Foreskin fibroblast (primary cell): ENCODE measurements around the genes DNAH1, SEMA3G, NISCH, STAB1 and MUSTN1.

DNA sequence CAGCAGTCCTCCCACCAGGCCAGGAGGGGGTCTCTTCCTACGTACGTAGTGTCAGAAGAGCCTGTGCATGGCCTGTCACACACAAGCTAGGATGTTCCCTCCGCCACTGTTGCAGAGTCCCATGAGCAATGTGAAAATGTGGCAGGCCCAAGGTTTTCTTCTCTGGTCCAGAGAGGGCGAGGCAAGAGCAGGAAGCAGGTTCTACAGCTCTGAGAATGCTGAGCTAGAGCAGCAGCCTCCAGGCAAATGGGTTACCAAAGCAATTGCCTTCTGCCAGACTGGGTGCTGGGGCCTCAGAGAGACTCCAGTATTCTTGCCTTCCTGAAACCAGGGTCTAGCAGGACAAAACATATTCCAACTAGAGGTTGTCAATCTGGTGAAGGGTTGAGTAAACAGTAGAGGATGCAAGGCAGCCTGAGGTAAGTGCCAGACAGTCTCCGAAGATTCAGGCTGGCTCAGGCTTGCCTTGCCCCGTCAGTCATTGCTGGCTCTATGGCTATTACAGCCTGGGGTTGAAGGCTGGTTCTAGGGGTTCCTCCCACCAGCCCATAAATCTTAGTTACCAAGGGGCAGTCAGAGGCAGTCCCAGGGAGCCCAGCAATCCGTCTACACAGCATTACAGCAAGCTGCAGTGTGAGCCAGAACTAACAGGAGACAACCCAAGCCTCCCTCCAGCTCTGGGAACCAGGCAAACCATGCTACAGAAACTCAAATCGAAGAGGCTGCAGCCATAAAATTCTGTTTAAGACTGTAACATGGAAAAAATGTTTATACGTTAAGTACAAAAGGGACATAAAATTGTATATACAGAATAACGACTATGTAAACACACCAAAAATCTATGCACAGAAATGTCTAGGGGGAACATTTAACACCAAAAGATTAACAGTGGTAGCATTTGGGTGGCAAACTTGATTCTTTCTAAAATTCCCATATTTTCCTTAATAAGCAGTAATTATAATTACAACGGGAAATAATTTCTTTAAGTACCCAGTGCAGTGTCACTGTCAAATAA, 8.4 kb downstream of the PPM1M start:
- RRBS, result no CpG with 5 or more reads among the region's 11 CpGs

DNA sequence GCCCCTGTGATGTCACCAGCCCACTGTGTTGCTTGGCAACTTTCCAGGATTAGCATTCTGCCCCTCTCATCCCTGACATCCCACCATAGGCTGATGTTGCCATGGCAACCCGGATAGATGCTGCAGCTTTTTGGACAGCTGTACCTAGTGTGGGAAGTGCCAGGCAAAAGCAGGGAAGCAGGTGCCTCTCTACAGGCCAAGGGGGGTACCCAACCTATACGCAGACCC, at the start of gene DNAH1:
DNAH1 (plus strand) TSS at position 201 of the 228 bp plus-strand sequence.
- RRBS, result no CpG with 5 or more reads among the region's 2 CpGs

DNA sequence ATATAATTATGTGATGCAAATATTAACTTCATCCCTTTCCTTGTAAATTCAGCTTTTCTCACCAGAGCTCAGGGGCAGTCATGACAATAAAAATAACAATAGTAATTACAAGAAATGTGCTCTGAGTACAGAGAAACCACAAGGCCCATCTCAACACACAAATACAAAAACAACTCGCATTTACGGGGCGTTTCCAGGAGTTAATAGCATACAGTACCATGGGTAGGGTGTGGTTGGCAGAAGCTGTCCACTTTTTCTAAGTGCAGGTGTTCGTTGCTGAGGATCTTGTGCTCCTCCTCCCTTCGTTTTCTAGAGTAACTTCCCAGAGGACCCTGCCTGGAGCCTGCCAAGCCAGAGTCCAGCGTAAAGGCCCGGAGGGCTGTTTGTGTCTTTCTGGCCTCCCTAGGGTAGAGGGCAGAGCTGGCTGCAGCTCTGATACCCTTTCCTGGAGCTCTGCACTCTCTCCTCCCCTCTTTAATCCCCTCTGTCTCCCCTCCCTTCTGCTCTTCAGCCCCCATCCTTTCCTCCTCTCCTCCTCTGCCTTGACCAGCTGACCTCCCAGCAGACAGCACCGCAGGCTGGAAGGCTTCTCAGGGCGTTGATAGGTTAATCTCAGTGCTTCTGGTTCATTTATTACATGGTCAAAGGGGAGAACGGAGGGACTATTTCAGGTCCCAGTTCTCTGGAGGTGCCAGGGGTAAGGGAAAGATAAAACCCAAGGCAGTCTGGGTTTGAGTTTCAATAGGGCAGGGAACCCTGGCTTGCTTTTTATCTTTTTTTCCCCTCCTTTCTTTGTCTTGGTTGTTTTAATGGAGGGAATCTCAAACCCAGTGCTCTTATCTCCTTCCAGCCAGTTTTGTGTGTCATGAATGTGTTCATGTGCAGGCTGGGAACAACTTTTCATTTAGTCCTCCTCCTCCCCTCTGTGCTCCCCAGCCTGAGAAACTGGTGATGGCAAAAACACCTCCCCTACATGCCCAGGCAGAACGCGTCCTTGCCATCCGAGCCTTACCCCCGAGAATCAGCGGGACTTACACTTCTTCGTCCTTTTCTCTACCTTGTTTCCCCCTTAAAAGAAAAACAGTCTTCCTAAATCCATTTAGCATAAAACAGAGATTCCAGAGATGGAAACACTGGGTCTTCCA, 11.2 kb downstream of the SEMA3G start:
- RRBS, result no CpG with 5 or more reads among the region's 16 CpGs

DNA sequence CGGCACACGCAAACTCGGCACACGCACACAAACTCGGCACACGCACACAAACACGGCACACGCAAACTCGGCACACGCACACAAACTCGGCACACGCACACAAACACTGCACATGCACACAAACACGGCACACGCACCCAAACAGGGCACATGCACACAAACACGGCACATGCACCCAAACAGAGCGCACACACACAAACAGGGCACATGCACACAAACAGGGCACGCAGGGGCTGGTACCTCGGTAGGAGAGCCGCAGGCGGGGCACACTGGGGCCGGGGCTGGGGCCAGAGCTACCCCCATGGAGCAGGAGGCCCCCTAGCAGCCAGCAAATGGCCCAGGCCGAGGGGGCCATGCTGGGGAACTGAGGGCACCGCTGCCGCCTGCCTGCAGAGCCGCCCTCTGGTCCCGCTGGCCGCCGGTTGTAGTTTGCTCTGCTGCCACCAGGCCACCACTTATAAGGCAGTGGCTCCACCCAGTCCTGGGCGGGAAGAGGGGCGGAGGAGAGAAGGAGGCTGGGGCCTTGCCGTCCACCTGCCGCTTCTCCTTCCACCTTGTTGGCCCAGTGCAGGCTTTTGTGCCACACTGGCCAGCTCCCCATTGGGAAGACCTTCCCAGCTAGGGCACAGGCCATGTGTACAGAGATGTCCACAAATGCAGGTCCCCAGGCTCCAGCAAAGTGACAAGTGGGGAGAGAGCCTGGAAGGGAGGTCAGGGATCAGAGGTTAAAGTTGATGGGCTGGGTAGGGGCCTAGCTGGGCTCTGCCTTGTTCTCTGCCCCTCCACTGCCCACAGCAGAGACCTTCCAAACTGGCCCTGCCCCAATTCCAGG, at the start of gene SEMA3G:
SEMA3G (minus strand) TSS at position 431 of the 832 bp plus-strand sequence.
- RRBS, result no CpG with 5 or more reads among the region's 32 CpGs

GRCh38 chr3:52455268-52456054, at the start of gene NISCH:
TSS of gene NISCH (plus strand) at chr3:52455604.
- RRBS, result under 1% methylated on average over 35 of the region's 82 CpGs

DNA sequence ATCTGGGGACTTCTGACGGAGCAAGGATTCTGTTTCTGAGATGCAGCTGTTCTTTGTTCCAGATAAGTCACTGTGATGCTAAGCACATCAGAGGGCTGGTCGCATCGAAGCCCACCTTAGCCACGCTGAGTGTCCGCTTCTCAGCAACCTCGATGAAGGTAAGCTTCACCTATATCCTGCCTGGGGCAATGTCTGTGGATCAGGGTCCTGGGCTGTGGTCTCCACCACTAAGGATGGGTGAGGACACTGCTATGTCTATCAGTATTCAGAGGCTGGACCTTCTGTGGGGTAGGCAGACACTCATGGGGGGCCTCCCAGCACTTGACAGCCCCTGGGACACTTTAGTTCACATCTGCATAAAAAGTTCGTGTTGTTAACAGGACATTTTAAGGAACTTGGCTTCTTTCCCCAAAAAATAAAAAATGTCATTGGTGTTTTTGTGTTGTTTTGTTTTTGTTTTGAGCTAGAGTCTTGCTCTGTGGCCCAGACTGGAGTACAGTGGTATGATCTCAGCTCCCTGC, 18.3 kb downstream of the NISCH start:
- RRBS, result no CpG with 5 or more reads among the region's 7 CpGs

DNA sequence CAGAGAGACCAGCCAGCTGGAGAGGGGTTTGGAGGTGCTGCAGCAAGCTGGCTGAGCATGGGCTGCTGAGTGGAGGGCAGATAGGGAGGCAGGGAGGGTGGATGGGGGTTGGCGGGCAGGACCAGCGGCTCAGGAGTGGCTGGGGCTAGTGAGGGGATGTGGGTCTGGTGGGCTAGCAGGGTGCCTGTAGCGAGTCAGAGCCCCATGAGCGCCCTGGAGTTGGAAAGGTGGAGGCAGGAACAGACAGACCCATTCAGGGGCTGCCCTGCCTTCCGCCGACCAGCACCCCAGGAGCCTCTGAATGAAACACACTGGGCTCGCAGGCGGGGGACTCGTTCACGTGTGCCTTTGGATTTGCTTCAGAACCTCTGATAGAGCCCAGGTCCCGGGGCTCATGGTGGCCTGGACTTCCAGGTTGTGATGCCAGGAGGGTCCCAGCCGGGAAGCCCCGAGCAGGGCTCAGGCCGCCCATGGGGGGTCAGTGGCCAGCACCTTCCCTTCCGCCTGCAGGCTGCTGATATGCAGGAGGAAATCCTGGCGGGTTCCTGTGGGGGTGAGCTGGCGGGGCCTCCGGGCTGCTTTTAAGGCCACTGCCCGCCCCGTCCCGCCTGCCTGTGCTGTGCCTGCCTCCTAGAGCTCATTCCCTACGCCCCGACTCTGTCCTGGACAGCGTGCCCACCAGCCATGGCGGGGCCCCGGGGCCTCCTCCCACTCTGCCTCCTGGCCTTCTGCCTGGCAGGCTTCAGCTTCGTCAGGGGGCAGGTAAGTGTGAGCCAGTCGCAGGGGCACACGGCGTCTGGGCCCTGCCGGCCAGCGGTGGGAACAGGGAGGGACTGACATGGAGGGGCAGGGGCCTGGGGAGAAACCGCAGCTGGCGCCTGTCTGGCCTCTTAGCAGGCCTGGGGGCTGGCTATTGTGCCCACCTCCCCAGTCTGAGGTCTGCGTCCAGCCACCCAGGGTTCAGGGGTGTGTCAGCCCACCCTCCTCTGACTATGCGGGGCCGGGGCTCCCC, at the start of gene STAB1:
STAB1 (plus strand) TSS at position 609 of the 1,012 bp plus-strand sequence.
- RRBS, result 65% methylated on average over 9 of the region's 37 CpGs

- RRBS, result no CpG with 5 or more reads among the region's 19 CpGs
Measured at GRCh38 chr3:52503838-52504318, 8.7 kb downstream of the STAB1 start.

DNA sequence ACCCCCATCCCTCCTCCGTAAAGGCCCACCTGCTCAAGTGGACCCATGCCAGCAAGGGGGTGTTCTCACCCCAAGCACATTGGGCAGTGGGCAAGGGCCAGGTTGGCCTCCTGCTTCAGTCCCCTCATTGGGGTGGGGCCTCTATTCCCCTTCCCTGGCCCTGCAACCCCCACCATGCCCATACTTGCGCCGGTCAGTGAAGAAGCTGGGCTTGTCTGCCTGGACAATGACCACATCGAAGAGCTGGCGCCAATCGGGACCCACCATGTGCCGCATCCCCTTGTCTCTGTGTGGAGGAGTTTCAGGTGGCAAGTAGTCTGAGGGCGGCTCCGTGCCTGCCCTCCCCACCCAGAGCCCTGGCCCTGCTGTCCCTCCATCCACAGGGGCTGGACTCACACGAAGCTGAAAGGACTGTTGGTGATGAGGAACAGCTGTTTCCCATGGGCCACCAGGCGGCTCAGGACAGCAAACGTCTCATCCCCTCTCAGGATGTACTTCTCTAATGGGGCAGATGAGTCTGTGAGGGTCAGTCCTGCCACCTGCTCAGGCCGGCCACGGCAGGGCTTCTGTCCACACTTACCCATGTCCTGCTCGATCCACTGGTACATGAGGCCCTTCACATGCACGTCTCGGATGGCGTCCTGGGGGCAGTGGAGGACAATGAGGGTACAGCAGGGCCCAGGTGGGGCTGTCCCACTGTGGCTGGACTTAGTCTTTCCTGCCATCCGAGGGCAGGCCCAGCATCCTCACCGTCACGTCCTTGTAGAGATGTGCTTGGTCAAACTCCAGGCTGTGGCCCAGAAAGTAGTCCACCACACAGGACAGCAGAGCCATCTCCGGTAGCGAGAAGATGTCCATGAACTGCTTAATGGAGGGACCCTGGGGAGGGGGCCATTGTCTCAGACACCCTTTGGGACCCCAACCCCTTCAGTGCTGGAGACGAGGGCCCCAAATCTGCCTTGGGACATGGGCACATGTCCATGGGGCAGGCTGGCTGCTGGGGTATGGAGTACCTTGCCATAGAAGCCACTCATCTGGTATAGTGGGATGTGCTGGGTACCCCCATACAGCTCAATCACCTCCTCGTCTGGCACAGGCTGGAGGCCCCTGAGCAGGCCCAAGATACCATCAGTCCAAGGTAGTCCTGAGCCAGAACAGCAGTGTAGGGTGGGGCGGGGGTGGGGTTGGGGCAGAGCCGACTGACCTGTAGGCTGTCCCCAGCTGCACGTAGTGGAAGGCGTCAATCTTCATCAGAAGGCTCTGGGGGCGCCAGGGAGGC, 5.8 kb downstream of the NT5DC2 start:
- RRBS, result no CpG with 5 or more reads among the region's 30 CpGs

GRCh38 chr3:52743733-52744128, 27.0 kb downstream of the NEK4 start:
- RRBS, result no CpG with 5 or more reads among the region's 2 CpGs

GRCh38 chr3:52801895-52802399, 7.4 kb downstream of the ITIH3 start:
- RRBS, result no CpG with 5 or more reads among the region's 10 CpGs

GRCh38 chr3:52820238-52821258, 9.9 kb downstream of the ITIH4 start:
- RRBS, result no CpG with 5 or more reads among the region's 23 CpGs

DNA sequence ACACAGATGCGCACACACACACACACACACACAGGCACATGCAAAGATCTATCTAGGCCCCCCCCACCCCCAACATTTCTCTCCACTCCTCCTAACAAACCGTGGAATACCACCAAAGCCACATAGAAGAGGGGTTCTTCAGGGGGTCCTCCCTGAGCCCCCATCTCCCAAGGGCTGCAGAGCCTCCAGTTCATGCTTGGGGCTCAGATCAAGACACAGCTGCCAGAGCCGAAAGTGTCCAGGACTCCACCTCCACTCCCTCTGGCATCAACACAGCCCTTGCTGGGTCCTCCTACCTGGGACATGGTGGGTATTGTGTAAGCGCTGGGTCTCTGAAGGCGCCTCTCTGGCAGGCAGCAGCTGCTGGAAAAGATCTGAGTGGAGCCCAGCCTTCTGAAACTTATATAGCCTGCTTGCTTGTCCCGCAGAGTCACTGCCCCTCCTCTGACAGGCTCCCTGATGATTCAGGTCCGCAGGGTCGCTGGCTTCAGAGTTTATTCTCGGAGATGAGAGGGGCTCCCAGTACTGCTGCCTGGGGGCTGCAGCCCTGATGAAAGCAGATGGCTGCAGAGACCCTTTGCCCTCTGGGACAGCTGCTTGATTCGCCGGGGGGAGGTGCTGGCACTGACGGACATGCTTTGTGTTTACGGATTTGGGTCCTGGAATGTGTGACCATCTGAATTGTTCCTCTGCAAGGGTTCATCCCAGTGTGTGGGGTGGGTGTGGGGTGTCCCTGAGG, at the start of gene MUSTN1:
MUSTN1 (minus strand) TSS at position 376 of the 739 bp plus-strand sequence.
- RRBS, result no CpG with 5 or more reads among the region's 13 CpGs

DNA sequence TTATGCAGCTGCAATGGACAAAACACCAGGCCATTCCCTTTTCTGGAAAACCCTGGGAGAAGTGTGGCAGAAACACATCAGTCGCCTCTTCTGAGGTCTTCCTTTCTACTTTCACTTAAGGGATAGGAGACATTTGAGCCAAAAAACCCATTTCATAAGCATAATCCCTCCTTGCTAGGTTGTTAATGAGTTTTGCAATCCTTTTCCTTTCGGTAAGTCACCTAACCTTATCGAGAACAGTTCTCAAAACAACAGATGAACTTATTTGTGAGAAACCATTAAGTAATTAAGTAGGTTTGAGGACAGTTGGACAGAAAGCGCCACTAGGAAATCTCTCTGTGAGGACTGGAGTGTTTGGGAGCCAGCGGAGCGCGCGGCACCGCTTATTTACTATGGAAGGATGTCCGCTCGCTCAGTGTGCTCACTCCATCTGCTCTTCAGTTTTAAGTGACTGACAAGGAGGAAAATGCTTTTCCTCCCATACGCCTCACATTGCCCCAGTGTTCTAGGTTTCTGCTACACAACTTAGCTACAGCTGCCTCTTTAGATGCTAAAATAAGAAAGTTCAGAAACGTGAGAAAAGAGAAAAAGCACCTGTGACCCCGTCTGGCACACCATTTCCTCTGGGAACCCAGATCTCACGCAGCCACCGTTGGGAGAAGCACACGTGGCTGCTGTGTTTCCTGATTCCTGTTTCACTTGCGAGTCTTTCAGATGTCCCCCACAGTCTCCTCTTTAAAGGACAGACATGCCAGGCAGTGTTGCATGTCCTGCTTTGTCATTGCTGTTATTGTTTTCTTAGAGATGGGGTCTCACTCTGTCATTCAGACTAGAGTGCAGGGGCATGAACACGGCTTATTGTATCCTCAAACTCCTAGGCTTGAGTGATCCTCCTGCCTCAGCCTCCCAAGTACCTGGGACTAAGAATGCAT, 11.6 kb upstream of the MUSTN1 start:
- RRBS, result no CpG with 5 or more reads among the region's 19 CpGs

DNA sequence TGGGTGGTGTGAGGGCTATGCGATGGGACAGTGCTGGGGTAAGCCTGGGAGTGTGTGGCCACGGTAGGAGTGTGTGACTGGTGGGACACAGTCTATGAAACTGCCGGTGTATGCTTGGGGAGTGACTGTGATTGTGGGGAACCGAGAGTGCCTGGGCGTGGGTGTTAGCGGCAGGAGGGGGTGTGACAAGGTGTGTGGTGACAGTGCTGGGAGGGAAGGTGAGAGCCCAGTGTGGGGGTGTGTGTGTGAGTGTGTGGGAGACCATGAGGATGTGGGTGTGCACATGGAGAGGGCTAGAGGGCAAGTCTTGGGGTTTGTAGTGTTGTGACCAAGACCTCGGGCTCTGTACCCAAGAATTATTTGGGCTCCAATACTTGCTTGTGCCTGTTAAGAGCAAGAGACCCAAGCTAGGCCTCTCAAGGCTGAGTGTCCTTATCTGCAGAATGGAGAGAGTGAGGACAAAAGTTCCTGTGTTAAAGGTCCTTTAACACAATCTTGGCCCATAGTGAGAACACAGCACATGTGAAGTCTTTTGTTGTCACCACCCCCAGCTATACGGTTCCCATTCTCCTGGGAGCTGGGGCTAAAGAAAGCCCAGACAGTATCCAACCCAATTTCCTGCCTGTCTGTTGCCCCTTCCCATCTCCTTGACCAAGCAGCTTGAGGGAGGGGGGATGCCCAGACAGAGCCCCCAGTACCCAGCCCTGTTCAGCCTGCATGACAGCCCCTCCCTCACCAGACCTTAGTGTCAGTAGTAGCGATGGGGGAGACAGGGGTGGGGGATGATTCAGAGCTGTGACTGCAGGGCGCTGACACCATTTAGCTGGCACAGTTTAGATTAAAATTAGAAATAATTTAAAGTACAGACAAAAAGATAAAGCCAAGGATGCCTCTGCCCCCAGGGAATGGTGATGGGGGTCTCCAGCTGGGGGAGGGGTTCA, 2.4 kb downstream of the PRKCD start:
- RRBS, result no CpG with 5 or more reads among the region's 10 CpGs

- RRBS, result no CpG with 5 or more reads among the region's 10 CpGs
Measured at GRCh38 chr3:53231793-53232637, 23.8 kb downstream of the TKT start.

DNA sequence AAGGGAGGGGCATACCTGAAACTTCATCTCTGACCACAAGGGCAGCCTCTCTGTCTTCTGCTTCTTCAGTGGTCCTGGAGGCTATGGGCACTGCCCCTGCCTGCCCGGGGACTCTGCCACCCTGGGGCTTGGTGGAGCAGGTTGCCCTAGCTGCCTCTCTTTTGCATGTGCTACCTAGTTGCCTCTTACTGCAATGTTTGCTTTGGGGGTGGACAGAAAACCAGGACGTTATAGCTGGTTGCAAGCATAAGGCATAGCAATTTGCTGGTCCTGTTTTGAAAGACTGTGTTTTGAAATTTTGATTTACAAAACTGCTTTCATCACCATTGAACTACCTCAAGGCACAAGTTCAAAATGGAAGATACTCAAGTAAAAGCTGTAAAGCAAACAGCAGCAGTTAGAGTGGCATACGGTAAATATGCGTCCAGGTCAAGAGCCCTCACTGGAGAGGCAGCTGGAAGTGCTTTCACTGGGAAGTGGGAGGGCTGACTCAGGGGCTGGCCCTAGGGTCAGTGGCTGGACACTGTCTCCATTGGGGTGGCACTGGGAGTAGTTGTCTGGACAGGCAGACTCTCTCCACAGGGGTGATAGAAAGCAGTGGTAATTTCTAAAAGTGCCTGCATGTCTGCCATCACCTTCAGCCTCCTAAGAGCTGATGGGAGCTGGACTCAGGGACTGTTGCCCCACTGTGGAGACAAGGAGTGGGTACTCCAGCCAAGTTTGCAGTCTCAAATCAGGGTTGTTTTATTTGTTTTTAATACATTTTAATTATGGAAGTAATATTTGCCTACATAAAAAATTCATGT, 138.1 kb downstream of the CHDH start:
- RRBS, result no CpG with 5 or more reads among the region's 4 CpGs

DNA sequence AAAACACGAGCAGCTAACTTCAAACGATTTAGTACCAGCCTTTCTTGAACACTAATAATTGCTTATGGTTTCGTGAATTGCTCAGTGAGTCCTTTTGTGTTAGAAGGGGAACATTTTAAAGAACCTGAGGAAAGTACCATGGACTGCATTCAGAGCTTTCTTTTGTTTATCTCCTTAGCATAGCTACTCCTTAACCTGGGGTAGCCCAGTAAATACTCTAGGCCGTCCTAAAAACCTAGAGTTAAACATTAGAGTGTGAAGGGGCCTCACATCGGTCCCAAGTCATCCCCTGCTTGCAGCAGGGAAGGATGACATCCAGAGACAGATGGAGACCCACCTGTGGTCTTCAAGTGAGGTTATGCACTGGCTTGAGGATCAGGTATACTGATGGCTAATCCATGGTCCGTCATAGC, 1.7 kb downstream of the IL17RB start:
- RRBS, result no CpG with 5 or more reads among the region's 6 CpGs

- RRBS, result 2% methylated on average over 14 of the region's 44 CpGs
Measured at GRCh38 chr3:53891069-53891713, 468 bp downstream of the SELENOK start.

GRCh38 chr3:54225888-54226205, 103.5 kb downstream of the CACNA2D3 start:
- RRBS, result no CpG with 5 or more reads among the region's 6 CpGs